ENCODE data around the genes CLDN11 and RPL22L1.

GRCh38 chr3:170362149-170362647, 4.7 kb downstream of the SKIL start:
- PRO-cap, result no peak

DNA sequence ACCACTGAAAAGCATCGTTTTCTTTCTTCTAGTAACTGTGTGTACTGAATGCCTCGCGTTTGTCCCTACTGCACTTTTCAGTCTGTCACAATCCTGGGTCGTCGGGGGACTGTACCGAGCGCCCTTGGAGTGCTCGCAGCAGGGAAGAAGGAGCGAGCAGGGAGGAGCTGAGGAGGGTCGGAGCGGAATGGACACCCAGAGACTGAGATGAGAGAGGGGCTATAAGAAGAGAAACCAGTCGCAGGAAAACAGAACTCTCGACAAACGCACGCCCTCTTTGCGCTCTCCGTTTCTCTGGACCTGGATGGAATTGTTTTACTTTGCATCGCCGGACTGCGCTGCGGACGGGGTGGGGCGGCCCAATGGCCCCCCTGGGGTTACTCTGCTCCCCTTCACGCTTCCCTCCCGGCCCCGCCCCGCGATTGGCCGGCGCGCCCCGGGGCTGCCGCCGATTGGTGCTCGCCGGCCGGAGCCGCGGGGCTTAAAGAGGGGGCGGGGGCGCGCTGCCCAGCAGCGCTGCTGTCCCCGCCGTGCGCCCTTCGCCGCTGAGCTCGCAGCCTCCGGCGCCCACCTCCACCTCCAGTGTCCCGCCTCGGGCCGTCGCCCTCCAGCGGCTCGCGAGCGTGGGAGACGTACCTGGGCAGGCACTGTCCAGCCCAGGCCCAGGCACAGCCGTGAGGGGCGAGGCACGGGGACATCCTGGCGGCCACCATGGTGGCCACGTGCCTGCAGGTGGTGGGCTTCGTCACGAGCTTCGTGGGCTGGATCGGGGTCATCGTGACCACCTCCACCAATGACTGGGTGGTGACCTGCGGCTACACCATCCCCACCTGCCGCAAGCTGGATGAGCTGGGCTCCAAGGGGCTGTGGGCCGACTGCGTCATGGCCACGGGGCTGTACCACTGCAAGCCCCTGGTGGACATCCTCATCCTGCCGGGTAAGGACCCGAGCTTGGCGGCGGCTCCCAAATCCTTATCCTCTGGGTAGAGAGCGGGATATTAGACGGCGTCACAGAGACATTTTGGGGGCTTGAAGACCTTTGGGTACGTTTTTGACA, at the start of gene CLDN11:
TSS of gene CLDN11 (plus strand) at position 513 of the 1,057 bp plus-strand sequence.
- PRO-cap, result bidirectional peak, plus-strand start at position 510 of the sequence, minus-strand start at position 296 of the sequence

- PRO-cap, result no peak
Measured at GRCh38 chr3:170585100-170585808, 621 bp downstream of the SLC7A14 start.

DNA sequence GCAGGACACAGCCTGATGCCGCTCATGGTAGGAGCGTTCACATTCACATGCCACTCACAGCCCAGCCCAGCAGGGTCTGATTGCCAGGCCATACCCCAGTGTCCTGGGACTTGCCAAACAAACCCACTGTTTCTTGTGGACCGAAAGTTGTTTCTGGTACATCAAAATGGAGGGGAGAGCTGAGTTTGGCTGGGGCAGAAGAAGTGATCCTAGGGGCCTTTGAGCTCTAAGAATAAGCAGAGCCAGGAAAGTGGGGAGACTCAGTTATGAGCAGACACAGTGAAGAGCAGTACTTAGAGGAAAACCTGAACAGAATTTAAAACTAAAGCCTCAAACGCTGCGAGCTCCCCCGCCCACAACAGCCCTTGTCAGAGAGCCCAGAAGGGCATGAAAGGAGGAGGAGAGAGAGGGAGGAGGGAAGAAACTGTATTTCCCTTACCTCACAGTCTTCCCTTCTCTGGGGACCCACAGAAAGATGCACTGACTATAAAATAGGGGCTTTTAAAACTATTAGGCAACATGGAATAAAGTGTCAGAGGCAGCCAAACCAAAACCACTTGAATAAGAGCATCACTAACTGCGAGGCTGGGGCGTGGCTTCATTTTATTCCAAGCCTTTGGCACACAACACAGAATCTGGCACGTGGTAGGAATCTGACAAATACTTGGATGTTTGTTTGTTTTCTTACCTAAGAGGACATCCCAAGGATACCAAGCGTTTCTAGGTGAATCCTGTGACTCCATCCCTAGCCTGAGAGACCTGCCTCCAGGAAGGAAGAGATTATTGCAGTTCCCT, 129.0 kb downstream of the RPL22L1 start:
- PRO-cap, result unidirectional peak, minus-strand start at position 370 of the sequence

DNA sequence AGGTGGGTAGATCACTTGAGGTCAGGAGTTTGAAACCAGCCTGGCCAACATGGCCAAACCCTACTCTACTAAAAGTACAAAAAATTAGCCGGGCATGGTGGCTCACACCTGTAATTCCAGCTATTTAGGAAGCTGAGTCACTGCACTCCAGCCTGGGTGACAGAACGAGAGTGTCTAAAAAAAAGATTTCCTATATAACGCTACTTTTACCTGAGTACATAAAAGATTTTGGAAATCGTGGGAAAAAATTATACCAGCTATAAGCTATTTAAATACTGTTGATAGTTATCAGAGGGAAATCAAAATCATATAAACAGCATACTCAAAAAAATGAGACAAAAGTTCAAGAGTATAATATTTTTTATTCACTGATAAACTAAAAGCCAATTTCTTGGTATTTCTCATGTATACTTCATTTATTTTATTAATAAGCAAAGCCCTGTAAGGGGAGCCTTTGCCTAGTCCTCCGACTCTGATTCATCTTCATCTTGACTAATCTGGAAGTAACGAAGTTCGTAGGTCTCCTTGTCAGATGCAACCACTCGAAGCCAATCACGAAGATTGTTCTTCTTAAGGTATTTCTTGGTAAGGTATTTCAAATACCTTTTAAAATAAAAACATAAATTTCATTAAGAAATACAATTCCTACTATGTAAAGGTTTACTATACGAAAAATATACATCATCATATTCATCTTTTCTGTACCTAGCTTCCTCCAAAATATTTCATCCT, 3.9 kb downstream of the RPL22L1 start:
- PRO-cap, result no peak

- PRO-cap, result bidirectional peak, plus-strand start at chr3:170870346, minus-strand start at chr3:170870195
Measured at GRCh38 chr3:170869582-170870659, at the start of gene RPL22L1. RPL22L1 (minus strand) TSS chr3:170870195.

GRCh38 chr3:171013669-171014363, 12.7 kb downstream of the SLC2A2 start:
- PRO-cap, result no peak

DNA sequence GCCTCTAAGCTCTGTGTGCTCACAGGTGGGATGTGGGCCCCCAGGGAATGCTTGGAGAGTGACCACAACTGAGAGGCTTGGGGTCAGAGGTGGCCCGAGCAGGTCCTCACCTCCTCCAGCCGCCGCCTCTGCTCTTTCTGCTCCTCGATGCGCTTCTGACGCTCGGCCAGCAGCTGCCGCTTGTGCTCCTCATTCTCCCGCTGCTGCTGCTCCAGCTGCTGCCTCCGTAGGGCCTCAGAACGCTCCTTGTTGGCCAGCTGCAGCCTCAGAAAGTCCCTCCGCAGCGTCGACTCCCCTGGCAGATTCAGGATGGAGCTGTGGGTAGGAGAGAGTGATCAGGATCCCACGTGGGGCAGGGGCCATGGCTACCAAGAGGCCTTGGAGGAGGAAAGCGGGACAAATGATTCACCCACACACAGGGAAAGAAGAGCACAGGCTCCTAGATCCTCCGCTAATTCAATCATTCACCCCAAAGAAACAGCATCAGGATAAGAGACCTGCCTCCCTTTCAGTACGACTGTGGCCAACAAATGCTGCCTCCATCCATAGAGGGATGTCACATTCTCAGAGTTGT, 130.9 kb upstream of the SLC2A2 start:
- PRO-cap, result no peak

DNA sequence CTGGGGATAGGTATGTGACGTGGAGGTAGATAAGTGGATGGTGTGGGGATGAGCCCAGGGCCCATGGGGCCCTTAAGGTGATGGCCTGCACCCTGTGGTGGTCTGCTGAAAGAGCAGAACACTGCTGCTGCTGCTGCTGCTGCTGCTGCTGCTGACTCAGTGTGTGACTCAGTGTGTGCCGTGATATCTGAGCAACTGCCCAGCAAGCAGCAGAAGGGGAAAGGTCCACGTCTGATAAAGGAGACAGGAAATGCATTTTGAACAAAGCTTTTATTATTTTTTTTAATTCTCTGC, 63.9 kb upstream of the TNIK start:
- PRO-cap, result no peak

DNA sequence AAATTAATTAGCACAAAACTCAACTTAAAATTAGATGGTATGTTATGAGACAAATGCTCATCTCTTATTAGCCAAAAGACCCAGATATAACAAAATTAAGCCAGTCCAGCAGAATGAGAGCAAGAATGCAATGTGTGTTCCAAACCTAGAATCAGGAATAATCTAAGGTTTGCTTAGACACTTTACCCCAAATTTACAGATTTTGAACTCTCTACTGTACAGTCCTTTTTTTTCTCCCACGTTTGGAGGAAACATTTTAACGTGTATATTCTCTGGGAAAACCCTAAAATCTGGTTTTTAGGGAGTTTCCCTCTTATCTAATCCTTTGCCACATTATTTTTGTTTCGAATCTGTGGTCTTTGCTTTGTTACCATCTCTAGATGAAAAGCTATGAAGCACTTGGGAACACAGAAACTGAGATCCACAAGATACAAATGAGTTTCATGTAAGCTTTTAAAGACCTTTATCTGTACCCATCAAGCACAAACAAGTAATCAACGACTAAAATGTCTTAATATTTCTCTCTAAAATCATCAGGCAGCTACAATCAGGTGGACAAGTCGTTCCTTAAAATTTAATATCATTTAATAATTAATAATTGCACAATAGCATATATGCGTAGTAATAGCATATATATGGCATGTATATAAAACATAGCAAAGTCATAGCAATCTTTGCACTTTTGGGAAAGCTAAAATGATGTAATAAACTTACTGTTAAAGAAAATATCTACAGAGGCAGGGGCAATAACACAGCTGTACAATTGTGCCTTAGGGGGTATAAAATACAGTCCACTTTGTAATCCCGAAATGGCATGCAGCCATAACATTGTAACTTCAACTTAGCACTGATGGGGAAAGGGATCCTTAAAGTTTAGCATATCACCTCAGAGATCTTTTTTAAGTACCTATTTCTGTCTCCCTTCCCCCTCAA, 41.2 kb downstream of the PLD1 start:
- PRO-cap, result no peak

- PRO-cap, result bidirectional peak, plus-strand start at chr3:171771489, minus-strand start at chr3:171771355
Measured at GRCh38 chr3:171770694-171771634, 39.3 kb downstream of the PLD1 start.

DNA sequence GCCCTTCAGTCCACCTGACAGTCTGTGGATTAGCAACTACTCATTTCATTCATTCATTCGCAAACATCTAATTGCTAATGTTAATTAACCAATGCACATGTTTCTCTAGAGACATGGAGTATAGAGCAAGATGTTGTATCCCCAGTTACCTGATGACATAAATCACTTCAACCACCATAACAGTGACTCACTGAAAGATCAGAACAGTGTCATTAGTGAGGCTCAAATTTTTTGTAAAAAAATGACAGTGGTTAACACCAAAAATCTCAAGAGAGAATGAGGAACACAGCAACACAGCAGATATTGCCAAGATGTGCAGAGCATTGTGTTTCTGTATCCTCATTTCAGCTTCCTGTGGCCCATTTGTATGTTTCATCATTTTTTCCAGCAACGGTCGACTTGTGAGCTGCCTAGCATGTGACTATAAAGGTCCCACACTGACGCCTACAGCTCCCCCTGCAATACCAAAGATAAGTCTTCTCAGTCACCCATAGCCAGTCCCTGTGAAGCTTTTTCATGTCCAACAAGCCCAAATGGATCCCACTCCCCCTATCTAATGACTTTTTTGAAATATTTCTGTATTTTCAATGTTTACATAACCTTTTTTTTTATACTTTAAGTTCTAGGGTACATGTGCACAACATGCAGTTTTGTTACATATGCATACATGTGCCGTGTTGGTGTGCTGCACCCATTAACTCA, 3.8 kb upstream of the PLD1 start:
- PRO-cap, result no peak

DNA sequence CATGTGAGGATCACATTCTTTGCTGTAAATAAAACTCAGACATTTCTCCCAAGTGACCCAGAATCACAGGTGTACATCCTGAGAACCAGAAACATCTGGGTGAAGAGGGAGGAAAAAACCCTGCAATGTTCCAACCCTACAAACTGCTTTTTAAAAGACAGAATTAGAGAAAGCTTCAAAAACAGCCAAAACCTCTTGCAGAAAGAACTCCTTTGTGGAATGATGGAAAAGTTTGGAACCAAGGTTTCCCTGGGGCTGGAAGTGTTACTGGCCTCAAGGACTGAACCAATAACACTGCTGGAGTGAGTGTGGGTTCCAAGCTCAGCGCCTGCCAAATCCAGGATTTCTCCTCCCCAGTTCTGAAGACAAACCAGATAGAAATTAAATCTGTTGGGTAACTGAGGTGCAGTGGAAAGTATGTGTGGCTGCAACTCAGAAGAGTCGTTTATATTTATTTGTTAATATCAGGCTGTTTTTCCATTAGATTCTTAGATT, 66.6 kb upstream of the FNDC3B start:
- PRO-cap, result no peak

DNA sequence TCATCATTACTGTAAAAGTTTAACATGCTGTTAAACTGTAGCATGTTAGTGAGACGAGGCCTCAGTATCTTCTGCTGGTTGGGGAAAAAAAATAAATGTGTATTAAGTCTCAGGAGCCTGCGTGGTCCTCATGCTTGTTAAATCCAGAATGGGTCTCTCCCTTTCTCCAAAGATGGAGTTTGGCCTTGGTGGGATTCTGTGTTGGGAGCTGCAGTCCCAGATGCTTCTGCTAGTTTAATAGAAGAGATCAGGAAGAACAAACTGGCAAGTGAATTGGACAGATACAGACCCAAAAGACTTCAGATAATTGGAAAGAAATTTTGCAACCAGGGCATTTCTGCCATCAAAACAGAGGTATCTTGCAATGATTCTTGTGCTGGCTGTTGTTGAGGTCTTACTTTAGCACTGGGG, 39.8 kb downstream of the FNDC3B start:
- PRO-cap, result no peak

- PRO-cap, result no peak
Measured at GRCh38 chr3:172104326-172105028, 65.1 kb downstream of the FNDC3B start.

GRCh38 chr3:172129643-172130329, 90.4 kb downstream of the FNDC3B start:
- PRO-cap, result no peak

DNA sequence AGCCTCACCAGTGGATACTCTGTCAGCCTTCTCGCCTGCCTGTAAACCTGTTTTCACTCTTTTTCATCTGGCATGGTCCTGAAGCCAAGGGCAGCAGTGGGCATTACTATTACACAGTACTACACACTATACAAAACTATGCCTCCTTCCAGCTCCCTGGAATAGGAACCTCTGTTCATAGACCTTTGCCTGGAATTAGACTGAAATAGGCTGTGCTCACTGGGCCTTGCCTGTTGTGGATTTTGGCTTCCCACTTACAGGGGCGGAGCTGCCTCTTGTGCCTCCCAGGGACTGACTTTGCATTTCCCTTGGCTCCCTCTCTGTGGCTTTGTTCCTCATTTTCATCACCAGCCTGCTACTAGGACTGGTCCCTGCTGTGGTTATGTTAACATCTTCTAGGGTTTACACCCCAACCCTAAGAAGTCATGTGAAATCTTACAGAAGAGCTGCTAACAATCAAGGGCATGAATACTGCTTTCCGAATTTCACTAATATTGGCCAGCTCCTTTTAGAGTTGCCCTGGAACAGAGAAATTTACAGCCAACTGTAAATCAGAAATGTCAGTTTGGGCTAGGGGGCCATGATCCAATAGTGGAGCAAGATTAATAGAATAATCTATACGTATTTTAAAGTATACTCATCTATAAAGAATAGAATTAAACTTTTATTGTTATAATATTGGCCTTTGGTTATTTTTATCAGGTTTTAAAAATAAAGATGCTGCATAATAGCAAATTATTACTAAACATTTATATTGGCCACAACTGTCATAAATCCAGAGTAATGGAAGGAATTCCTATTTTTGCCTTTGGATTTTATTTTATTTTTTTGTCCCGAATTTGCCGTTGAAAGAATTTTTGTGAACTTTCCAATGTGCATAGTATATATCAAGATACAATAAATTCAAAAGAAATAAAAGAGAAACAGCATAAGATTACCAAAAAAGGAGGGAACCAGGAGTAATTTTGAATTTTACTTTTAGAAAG, 121.0 kb downstream of the FNDC3B start:
- PRO-cap, result no peak

DNA sequence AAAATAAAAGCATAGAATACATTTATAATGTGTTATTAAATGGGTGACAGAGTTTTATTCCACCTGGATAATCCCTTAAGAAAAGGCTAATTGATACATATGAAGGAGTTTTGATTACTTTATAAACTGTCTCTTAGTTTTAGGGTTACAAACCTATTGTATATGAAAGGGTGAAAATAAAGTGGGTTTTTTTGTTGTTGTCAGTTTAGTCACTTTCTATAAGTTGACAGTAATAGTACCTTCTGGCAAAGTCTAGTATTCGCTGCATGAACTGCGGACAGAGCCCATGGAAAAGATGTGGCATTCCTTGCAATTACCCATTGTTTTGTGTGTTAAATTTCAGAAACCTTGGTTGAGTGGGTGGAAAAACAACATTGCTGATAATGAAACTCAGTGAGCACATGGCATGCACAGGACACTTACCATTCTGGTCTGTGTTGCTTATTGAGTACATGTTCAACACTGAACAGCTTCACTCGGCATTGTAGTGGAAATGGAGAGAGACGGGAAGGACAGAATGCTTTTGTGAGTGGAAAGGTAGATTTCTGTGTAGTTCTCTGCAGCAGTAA, 165.2 kb downstream of the FNDC3B start:
- PRO-cap, result no peak

GRCh38 chr3:172251124-172251701, 197.0 kb downstream of the GHSR start:
- PRO-cap, result no peak

GRCh38 chr3:172322628-172323074, 125.6 kb downstream of the GHSR start:
- PRO-cap, result no peak